GM23248 (cell line): ENCODE results near the genes MAEL and STYXL2.

DNA sequence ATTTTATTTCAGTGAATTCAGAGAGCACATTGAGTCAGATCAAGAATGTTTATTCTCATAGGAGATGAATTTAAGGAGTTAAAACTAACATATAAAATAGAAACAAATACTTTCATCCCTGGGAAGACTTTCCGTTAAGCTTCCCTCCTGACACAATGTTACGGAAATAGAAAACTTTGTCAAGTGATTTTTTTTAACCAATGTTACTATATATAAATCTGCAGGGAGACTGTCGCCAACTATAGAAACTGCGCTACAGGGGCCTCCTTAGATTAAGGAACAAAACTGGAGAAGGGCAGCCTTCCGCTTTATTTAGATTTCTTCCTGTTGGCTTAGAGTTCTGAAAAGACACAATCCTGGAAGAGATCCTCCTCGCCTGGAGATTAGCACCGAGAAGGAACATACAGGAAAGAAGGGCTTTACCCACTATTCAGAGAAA, 1.4 kb downstream of the MGST3 start:
- RAMPAGE, long total RNA: no peak

GRCh38 chr1:165645984-165646405, 15.0 kb downstream of the MGST3 start:
- RAMPAGE, long total RNA: no peak

DNA sequence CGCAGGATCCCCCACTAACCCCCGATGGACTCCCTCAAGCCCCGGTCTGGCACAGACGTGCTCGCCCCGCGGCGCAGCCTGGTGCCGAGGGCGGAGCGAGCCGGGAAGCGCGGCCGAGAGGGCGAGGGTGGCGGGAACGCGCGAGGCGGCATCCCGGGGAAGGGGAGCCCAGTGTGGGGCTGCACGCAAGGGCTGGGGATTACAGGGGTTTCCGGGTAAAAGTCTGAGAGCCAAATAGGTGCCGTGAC, 801 bp downstream of the UCK2 start:
- RAMPAGE, long total RNA: no peak

- RAMPAGE, long total RNA: no peak
These were observed 38.2 kb downstream of the UCK2 start for GRCh38 chr1:165865514-165866061.

GRCh38 chr1:165899031-165899397, 71.6 kb downstream of the UCK2 start:
- RAMPAGE, long total RNA: no peak

- RAMPAGE, long total RNA: no peak
These were observed 40.9 kb upstream of the FAM78B start for GRCh38 chr1:166207828-166208027.

DNA sequence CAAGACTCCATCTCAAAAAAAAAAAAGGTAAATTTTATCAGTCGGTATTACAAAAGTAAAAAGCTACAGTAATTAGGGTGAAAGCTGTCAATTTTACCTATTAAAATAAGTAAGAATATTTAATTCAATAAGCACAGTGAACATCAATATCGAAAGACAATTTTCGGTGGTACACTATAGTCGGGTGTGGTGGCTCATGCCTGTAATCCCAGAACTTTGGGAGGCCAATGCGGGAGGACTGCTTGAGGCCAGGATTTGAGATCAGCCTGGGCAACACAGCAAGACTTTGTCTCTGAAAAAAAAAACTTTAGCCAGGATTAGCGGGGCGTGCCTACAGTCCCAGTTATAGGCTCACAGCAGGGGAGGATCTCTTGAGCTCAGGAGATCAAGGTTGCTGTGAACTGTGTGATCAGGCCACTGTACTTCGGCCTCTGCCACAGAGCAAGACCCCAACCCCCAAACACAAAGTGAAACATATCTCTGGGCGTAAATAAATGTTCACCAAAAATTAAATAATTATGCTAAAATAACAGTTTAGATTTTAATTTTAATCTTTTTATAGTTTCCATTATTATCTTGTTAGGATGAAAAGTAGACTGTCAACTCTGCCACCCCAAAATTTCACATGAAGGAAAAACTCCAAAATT, 1.6 kb downstream of the TADA1 start:
- RAMPAGE, long total RNA: no peak

- RAMPAGE, long total RNA: no peak
These were observed at the start of gene MAEL for GRCh38 chr1:166988740-166989534. Gene MAEL, plus strand, starts transcription at chr1:166989280.

- RAMPAGE, long total RNA: no peak
These were observed at the start of gene STYXL2 for GRCh38 chr1:167093829-167094756. Gene STYXL2, plus strand, starts transcription at chr1:167094075.

GRCh38 chr1:167270163-167270746, 49.6 kb downstream of the POU2F1 start:
- RAMPAGE, long total RNA: no peak

- RAMPAGE, long total RNA: no peak
These were observed 95.5 kb downstream of the CD247 start for GRCh38 chr1:167422381-167423620.

DNA sequence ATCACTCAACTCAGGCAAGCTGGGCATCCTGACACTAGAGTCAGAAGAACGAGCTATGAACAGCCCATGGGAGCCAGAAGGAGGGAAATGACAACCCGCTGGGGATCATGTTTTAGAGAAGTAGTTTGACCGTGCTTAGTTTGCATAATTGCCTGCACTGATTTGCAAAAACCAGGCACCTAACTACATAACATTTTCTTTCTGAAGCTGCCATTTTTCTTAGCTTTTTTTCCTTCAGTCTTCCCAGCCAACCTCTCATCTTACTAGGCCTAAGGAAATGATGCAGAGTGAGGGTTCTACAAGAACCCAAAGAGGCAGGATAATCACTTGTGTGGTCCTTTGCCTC, 86.0 kb downstream of the CD247 start:
- RAMPAGE, long total RNA: no peak

DNA sequence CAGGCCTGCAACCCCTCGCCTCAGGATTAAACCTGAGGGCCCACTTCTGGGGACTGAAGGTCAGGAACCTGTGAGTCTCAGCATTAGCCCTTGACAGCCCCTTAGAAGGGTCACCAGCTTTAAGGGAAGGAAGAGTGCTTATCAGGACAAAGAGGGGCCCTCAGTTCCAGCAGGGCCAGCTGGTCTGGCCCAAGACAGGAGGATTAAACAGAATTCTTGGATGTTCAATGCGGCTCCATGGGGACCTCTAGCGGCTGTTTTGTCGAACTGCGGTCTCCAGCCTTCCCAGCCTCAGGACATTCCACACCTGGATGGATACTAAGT, 15.4 kb upstream of the CD247 start:
- RAMPAGE, long total RNA: no peak

GRCh38 chr1:167628734-167629100, 1.3 kb upstream of the RCSD1 start:
- RAMPAGE, long total RNA: no peak

- RAMPAGE, long total RNA: no peak
These were observed 3.5 kb downstream of the RCSD1 start for GRCh38 chr1:167633535-167633898.

- RAMPAGE, long total RNA: no peak
These were observed 24.9 kb downstream of the RCSD1 start for GRCh38 chr1:167654913-167655345.

- RAMPAGE, long total RNA: no peak
These were observed 40.8 kb upstream of the MPZL1 start for GRCh38 chr1:167680945-167681485.

DNA sequence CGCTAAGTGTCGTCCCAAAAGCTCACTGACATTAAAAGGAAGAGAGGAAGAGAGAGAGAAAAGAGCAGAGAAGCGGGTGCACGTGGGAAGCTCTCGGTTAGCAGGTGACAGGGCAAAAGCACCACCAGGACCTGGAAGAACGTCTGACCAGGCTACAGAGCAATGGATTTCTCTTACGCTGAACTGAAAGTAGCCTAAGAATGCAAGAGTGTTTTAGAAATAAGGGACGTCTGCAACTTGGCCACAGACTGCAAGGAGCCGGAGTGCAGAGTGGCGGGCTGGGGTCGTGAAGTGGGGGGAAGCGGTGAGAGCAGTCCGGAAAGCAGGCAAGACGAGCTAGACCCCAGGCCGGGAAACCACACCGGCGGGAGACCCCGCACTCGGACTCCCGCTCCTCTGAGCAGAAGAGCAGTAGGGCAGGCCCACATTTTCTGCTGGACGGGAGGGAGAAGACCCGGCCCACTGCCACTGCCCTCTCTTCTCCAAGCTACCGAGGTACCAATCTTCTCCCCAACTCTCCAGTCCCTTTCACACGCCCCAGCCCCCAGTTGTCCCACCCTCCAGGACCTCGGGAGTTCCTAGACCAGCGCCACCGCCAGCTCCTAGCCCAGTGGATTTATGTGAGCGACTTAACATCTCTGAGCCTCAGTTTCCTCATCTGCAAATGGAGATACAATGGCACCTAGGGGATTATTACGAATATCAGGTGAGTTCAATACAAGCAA, 8.2 kb upstream of the MPZL1 start:
- RAMPAGE, long total RNA: no peak

DNA sequence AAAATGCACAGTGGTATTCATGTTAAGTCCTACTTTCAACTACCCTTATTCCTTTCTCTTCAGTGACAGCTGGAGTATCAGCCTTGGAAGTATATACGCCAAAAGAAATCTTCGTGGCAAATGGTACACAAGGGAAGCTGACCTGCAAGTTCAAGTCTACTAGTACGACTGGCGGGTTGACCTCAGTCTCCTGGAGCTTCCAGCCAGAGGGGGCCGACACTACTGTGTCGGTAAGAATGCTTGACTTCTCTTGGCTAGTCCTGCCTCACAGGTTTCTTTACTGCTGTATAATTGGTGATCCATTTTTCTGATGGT, 43.7 kb downstream of the MPZL1 start:
- RAMPAGE, long total RNA: no peak

DNA sequence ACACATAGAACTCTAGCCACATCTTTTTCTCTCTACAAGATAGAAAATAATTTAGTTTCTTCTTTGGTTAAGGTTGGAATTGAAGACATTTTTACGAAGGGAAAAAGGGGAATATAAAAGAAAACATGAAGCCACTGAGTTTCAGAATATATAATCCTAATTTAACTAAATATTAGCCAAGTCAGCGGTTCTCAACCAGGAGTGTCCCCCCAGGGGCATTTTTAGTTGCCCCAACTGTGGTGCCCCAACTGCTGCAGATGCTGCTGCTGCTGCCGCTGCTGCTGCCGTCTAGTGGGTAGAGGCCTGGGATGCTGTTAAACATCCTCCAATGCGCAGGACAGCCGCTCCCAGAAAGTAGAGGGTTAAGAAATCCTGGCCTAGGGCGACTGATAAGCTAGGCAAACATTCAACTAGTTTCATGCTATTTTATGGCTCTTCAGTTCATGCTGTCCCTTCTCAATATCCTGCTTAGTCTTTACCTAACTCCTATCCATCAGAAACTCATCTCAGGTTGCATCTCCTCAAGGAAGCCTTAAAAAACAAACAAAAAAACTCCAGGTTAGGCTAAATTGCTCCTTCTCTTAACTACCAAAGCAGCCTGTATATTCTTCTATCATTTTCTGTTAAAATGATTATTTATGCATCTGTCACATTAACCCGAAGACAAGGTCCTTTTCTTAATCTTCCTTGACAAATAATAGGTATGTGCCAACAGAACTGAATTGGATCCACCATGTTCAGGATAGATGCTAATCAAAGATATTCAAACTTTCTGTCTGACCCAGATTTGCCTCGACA, 9.9 kb upstream of the DCAF6 start:
- RAMPAGE, long total RNA: no peak